Thoracic aorta endothelial cell (primary cell): ENCODE measurements around a stretch of chr13.

GRCh38 chr13:40665442-40666167 lies 836 bp downstream of the FOXO1 start:
- CAGE, long polyA plus RNA, result no peak

GRCh38 chr13:40666708-40667747 lies 587 bp upstream of the FOXO1 start:
- CAGE, long polyA plus RNA, result no peak

DNA sequence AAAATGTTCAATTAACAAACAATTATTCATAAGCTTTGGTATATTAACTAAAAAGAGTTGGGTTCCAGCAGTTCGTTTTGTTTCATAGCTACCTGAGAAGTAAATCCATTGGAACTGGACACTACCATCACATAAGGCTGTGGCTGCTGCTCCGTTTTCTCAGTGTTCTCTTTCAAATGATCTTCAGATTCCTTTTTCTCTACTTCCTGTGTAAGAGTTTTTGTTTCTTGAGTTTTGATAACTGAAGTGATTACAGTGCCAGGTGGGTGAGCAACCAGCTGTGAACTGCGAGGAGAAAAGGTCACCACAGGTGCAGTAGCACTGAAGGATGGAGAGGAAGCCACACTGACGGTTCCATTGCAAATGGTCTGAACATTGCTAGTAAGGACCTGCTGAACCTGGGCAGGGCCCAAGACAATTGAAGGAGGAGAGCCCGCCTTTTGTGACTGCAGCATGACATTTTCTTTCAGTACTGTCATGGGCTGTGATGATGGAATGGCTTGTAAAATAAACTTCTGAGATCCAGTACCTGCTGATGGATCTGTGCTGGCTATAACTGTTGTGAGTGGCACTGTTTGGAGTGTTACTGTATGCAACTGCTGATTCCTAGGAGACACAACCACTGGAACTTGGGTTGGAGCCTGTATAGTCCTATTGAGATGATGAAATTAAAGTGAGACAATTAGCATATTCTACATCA lies 85.6 kb downstream of the ELF1 start:
- CAGE, long polyA plus RNA, result no peak

DNA sequence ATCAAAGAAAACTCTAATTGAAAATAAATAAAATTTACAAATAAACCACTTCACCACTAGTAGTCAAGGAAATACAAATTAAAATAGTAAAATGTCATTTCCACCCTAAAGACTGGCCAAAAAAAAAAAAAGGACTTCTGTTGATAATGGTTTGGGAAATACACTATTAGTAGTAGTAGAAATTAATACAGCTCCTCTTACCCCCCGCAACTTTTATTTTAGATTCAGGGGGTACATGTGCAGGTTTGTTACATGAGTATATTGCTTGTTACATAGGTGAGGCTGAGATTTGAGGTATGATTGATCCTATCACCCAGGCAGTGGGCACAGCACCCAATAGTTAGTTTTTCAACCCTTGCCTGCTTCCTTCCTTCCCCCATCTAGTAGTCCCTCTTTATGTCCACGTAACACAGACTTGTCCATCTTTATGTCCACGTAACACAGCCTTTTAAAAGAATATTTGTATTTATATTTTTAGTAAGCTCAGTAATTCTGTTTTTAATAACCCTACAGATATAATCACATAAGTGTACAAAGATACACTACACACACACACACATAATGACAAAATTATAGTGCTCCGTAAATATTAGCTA lies 40.3 kb downstream of the ELF1 start:
- CAGE, long polyA plus RNA, result no peak

DNA sequence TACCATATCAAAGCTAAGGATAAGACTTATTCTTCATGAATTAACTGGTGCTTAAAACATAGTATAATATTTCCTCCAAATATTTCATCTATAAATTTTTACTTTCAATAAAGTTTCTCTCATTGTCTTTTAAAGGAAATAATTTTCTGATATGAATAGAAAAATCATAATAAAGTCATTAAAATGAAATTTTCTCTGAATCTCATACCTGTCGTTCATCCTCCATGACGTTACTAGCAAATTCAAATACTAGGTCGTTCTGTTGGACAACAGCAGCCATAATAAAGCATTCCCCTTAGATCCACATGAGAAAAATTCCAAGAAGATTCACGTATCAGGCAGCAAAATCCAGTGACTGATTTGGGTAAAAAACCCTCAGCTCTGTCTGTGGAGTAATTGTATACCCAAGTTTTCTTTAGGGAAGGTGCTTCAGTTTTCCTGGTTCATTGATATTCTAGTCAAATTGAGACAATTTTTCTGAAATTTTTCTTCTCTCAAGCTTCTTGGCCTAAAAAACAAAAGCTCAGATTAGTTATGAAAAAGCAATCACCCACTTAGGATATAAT lies 37.3 kb downstream of the ELF1 start:
- CAGE, long polyA plus RNA, result no peak

- CAGE, long polyA plus RNA, result no peak
Measured at GRCh38 chr13:41007360-41008261, 11.5 kb downstream of the ELF1 start.

GRCh38 chr13:41455740-41456143 lies 1.6 kb upstream of the RGCC start:
- CAGE, long polyA plus RNA, result no peak

- CAGE, long polyA plus RNA, result no peak
Measured at GRCh38 chr13:41961762-41962160, 852 bp upstream of the VWA8 start.

DNA sequence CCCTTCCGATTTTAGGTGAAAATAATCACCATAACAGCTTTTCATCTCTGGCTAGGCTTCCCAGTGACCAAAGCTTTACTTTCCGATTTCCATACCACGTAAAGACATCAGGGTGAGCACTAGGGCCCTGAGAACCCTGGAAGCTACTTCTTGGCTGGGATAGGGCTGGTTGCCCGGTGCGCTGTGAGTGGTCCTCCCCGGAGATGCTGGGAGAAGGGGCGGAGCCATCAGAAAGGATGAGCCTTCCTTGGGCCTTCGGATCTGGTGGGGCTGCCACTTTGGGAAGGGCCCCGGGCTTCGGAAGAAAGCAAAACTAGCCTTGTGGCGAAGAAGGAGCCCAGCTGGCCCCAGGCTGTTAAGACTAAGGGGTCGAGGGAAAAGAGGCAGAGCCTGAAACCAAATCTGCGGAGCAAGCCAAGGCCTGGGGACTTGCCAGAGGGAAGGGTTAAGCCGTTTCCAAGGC lies 654 bp upstream of the AKAP11 start:
- CAGE, long polyA plus RNA, result no peak

GRCh38 chr13:42875808-42876591 lies 94.6 kb downstream of the FAM216B start:
- CAGE, long polyA plus RNA, result no peak

GRCh38 chr13:43036827-43037438 lies 13.5 kb downstream of the DNAJC15 start:
- CAGE, long polyA plus RNA, result no peak

GRCh38 chr13:43327525-43328065 lies 304.2 kb downstream of the DNAJC15 start:
- CAGE, long polyA plus RNA, result no peak

- CAGE, long polyA plus RNA, result no peak
Measured at GRCh38 chr13:43545363-43545908, 241.3 kb downstream of the ENOX1 start.

DNA sequence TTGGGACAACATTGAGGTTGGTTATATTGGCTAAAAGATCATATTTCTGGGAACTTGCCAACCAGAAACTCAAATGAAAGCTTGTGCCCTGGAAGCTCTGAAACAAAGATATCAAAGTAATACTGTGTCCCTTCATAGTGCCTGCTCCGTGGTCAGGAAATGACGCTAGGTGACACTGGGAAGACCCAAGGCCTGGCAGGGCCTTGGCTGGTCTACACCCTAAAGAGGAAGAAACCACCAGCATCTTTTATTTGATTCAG lies 139.5 kb downstream of the SMIM2 start:
- CAGE, long polyA plus RNA, result no peak

GRCh38 chr13:44107568-44108205 lies 53.4 kb downstream of the SMIM2 start:
- CAGE, long polyA plus RNA, result no peak

GRCh38 chr13:44142190-44142953 lies 18.7 kb downstream of the SMIM2 start:
- CAGE, long polyA plus RNA, result no peak

- CAGE, long polyA plus RNA, result no peak
Measured at GRCh38 chr13:44142954-44143127, 18.2 kb downstream of the SMIM2 start.

- CAGE, long polyA plus RNA, result no peak
Measured at GRCh38 chr13:44155999-44156476, 5.0 kb downstream of the SMIM2 start.

DNA sequence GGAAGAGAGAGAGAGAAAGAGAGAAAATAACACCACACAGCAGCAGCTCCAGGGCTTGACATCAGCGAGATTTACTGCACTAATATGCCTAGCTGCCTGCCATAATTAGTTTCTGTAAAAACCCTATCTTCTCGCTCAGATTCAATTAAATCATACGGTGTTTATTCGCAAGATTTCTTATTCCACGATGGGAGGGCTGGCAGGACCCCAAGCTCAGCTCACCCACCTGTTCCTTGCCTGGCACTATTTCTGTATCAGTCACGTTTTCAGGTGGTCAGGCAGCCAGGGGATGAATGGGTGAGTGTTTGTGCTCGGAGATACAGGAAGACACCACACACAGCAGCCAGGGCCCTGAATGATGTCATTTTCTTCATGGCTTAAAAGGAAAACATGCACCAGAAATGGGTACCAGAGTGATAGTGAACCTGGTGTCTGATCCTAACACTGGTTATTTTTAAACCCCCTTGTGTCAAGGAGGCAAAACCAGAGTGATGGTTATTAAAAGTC lies 98.5 kb upstream of the SMIM2 start:
- CAGE, long polyA plus RNA, result no peak

GRCh38 chr13:44404007-44404921 lies 30.6 kb downstream of the SERP2 start:
- CAGE, long polyA plus RNA, result no peak